Mesenteric fat pad (tissue), 1 donor: ENCODE measurements around a stretch of chr1.

- PRO-cap: no peak
These were observed 8.3 kb downstream of the DMAP1 start for GRCh38 chr1:44221224-44222272.

GRCh38 chr1:44351651-44352201, 3.3 kb downstream of the ERI3 start:
- PRO-cap: no peak

DNA sequence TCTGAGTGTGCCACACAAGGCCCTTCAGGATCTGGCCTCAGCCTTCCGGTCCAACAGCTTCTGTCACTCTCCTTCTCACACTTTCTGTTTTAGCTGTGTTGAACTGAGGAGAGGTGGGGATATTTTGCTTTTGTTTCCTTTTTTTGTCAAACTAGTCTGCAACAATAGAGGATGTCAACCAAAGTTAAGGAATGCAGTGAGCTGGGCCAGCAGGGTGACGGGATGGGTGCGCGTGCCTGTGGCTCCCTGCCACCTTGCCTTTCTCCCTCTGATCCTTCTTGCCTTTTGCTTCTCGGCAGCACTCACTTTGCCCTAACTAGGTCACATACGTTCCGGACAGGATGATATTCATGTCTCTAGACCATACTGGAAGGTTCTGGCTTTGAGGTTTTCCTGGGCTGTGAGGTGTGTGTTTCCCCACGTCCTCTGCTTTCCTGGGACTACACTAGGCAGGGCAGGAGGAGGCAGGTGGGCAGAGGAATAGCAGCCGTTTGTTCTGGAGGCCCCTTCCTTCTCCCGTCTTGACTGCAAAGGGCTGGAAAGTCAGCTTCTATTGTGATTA, 67.7 kb downstream of the RNF220 start:
- PRO-cap: no peak

- PRO-cap: no peak
These were observed 86.4 kb downstream of the TMEM53 start for GRCh38 chr1:44587826-44588276.

GRCh38 chr1:44643962-44644572, 30.2 kb downstream of the TMEM53 start:
- PRO-cap: no peak

DNA sequence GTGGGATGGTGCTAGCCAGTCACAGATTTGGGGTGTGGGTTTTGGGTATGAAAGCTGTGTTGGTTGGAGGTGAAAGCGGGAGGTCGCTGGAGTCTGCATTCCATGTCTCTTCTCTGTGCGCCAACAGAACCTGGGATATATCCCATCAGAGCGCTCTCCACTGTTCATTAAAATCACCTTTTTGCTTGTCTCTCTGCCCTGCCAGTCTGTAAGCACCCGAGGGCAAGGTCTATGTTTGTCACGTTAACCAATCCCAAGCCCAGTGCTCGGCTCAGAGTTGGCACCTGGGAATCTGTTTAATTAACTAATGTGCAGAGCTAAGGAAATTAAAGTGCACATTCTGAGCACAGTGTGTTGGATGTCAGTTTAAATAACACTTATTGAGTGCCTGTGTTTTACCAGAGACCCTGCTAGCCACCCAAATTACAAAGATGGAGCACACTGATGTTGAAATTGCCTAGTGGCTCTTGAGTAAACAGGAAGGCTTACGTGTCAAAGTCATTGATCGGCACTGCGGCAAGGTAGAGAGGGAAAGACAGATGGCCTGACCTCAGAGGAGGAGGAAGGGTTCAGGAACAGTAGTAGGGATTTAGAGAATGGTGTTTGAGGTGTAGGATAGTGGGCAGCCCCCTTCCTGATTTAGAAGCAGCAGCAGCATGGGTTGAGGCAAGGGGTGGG, 7.4 kb downstream of the ARMH1 start:
- PRO-cap: no peak

- PRO-cap: no peak
These were observed 1.2 kb downstream of the RPS8 start for GRCh38 chr1:44776455-44777059.

DNA sequence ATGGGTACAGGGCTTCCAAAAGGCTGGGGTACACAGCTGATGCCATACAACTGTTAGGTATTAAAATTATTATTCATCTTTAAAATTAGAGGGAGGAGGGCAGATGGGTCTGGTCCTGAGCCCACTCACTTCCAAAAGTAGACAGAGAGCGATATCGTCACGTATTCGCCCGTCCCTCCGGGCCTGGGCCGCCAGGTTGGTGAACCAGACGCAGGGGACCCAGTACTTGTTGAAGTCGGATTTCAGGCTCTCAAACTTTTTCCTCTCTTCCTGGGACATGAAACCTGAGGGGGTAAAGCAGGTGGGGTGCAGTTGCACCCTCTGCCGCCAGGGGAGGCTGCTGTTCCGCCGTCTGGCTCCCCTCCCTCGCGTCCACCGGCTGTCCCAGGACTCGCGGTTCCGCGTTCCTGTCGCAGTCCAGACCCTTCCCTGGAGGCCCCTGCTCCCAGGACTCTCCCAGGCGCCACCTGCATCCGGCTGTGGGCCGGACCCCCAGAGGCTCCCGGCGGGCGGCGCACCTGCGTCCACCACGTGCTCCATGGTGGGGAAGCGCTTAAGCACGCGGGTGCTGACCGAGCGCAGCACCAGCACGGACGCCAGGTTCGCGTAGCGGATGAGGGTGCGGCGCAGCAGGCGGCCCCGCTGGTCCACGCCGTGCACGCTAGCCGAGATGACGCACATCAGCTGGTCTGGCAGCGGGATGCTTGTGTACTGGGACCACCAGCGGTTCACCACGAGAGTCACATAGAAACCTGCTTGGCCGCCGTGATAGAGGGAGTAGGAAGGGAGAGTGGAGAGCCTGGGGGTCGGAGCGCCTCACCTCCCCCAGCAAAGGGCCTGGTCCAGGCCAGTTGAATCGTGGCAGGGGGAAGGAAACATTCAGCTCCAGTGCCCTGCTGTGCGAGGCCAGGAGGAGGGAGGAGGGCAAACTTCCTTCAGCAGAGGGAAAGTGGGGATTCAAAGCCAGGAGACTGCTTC, 1.7 kb downstream of the BEST4 start:
- PRO-cap: no peak

DNA sequence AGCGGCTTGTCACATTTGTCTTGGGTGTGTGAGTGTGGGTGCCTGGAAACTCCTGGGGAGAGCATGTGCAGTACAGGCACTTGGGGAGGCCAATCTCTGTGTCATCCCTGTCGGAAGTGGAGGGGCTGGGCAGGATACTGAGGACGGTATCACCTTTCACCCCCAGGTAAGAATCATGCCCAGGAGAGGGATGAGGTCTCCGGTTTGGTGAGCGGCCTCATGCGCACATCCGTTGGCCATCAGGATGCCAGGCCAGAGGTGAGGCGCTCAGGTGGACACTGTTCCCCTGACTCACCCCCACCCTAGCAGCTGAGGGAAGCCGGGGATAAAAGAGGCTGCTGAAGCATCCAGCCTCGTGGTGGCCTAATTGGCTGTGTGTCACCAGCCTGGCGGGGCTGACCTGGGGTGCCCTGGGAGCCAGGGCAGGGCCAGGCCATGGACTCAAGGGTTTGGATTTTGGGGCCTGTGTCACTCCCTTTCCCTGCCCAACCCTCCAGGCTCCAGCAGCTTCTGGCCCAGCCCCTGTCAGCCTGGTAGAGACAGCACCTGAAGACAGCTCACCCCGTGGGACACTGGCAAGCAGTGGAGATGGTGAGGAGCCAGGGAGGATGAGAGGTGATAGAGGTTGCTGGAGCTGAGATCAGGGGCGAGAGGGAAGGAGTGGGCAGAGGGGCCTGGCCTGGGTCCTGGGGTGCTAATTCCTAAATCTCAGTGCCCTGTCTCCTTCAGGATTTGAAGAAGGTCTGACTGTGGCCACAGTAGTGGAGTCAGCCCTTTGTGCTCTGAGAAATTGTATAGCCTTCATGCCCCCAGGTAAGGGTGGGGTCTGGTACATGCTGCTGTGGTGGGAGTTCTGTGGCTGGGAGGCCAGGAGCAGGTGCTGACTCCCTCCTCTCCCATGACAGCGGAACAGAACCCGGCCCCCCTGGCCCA, 3.5 kb downstream of the DYNLT4 start:
- PRO-cap: no peak

DNA sequence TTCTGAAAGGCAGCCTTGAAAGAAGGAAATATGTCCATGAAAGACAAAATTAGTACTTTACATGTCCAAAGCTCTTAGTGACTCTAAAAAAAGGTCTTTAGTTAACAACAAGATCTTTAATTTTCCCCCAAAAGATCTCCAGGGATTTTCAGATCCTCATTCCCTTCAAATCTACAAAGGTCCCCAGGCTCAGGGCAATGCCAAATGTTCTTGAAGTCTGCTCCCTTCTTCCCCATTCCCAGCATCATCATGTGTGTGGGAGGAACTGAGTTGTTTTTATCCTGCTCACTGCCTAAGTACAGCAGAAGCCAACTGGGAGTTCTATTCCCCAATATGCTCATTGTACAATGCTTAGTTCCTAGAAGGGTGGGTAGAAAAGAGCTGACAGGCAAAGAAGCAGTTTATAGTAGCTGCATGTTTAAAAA, 60.2 kb upstream of the PTCH2 start:
- PRO-cap: no peak

GRCh38 chr1:45000272-45000927, 10.7 kb downstream of the HECTD3 start:
- PRO-cap: no peak

DNA sequence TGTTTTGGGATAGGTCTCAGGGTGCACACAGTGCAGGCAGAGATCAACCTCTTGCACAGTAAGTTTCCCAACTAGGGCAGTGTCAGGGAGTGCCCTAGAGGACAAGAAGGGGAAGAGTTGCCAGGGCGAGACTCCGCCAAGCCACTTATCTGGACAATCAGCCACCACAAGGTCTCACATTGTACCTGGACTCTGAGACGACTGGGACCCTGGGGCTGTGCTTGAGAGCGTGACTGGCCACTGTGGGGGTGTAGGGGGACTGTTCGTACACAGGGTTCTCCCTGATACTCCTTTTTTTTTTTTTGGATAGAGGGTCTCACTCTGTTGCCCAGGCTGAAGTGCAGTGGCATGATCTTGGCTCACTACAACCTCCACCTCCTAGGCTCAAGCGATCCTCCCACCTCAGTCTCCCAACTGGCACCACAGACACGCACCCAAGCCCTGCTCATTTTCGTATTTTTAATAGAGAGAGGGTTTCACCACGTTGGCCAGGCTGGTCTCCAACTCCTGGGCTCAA, 9.8 kb downstream of the HECTD3 start:
- PRO-cap: no peak

DNA sequence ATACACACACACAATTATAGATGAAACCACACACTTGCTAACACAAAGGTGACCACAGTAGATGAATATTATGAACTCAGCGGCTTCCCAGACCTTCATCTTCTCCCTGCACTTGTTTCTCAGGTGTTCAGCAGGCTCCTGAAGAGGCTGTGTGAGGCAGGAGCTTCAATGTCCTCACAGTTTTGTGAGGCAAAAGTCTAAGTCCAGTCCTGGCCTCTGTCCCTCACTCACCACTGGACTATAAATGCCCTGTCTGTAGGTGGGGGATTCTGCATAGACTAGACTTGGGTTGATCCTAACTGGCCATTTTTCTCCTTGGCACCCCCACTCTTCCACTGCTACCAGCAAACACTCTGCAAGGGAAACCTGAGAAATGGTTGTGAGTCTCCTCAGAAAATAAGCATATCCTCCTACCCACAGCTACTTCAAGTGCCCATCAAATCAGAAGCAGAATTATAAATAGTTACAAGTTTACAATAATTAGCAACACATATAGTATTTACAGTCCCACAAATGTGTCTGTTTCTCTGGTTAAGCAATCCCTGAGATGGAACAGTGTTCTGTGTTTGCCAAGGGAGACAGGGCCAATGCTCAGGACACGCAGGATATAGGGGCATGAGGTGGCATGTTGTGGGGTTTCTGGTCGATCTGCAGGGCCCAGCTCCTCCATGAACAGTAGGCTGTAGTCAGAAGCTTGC, 5.7 kb downstream of the UROD start:
- PRO-cap: no peak

- PRO-cap: no peak
These were observed 4.9 kb upstream of the ZSWIM5 start for GRCh38 chr1:45211211-45211708.

- PRO-cap: no peak
These were observed 865 bp downstream of the TESK2 start for GRCh38 chr1:45489981-45490615.

GRCh38 chr1:45509323-45510503, 9.6 kb downstream of the MMACHC start:
- PRO-cap: no peak

GRCh38 chr1:45542601-45543054, 8.0 kb upstream of the AKR1A1 start:
- PRO-cap: no peak

- PRO-cap: no peak
These were observed 6.8 kb upstream of the AKR1A1 start for GRCh38 chr1:45543770-45544241.

- PRO-cap: bidirectional peak, plus-strand start at chr1:45687357, minus-strand start at chr1:45687109
These were observed 822 bp upstream of the GPBP1L1 start for GRCh38 chr1:45686819-45687891.

GRCh38 chr1:45693901-45694893, 6.2 kb downstream of the TMEM69 start:
- PRO-cap: no peak